SP-49 (cell line): Measurements from ENCODE around the gene PRIM2.

DNA sequence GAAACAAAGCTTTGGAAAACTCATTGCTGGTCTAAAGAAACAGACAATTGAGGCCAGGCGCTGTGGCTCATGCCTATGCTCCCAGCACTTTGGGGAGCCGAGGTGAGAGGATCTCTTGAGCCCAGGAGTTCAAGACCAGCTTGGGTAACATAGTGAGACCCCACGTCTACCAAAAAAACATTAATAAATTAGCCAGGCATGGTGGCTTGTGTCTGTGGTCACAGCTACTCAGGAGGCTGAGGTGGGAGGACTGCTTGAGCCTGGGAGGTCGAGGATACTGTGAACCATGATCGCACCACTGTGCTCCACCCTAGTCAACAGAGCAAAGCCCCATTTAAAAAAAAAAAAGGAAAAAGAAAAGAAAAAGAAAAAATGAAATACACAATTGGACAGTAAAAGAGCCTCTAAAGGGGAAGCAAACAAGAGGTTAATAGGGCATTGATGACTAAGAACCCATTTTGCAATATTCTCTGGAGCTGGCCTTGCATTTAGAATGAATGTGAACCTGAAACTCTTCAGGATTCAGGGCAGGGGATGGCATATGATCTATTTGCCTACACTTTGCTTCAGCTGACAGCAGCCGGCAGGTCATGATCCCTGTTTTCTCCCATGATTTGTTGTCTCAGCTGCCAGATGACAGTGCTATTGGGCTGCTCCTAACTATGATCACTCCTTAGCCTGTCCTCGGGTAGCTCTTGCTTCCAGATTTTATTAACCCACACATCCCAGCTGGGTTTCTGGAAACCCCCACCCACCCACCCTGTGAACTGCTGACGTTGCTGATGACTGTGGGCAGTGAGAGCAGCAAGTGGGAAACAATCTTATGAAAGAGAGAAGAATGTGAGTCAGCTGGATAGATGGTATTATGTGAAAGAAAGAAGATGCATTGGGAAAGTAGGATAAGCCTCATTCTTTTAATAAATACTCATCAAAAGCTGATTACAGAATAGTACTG, 83.8 kb upstream of the ELOVL5 start:
- PRO-cap, result no peak

DNA sequence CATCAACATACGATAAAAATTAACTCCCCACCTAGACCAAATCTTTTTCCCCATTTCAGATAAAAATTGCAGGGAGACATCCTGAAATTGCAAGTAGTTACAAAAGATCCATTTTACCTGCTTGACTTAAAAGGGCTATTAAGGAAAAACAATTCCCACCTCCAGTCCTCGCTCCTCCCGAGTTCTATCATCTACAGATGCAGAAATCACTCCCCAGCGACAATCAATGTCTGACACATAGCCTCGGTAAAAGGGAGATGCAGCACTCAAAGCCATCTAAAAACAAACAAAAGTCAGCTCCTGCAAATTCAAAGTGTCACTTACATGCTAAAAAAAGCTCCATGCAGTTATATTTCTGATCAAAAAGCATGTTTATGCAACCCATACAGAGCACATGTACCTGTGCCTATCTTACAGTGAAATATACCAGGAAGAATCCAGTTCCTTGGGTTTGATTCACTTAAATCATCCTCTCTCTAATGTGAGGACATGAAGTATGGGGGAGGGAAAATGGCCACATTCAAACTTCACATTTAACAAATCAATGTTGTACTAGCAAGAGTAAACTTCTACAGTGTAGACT, 36.4 kb downstream of the GCLC start:
- PRO-cap, result no peak

GRCh38 chr6:53544235-53544933, 517 bp downstream of the GCLC start:
- PRO-cap, result no peak

GRCh38 chr6:53746274-53746763, 48.5 kb upstream of the LRRC1 start:
- PRO-cap, result no peak

- PRO-cap, result no peak
Observed at GRCh38 chr6:53855063-53856007, 60.5 kb downstream of the LRRC1 start.

GRCh38 chr6:53910758-53911474, 116.1 kb downstream of the LRRC1 start:
- PRO-cap, result no peak

GRCh38 chr6:54009024-54009539, 102.2 kb upstream of the MLIP start:
- PRO-cap, result no peak

DNA sequence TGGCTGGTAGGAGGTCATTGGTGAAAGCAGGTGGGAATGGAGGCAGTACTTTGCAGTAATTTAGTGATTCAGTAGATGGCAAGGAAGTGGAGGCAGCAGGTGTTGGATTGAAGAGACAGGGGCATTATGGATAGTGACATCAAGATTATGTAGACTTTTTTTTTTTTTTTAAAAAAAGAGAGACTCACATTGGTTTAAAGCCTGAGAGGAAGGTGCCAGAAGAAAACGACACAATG, 1.2 kb upstream of the TINAG start:
- PRO-cap, result no peak

- PRO-cap, result no peak
Observed at GRCh38 chr6:56246600-56247238, 661 bp downstream of the COL21A1 start.

DNA sequence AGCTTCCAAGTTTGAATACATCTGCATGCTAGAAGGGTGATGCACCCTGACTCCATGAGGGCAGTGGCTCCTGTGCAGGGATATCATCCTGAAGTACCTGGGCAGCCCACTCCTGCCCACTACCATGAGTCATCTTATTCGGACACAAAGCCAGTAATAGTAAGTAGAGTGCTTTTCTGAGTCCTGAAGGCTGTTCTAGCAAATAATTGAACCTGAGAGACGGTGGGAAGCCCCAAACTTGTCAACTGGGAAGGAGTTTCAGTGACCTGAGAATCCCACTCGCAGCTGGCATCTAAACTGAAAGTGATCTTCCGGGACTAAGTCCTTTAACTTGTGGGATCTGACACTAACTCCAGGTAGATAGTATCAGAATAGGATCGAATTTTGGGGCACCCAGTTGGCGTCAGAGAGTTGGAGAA, 152.9 kb upstream of the COL21A1 start:
- PRO-cap, result no peak

- PRO-cap, result no peak
Observed at GRCh38 chr6:56538522-56538727, 291.0 kb upstream of the COL21A1 start.

GRCh38 chr6:56618306-56619467, 335.9 kb downstream of the DST start:
- PRO-cap, result no peak

- PRO-cap, result no peak
Observed at GRCh38 chr6:56627169-56627368, 327.6 kb downstream of the DST start.

DNA sequence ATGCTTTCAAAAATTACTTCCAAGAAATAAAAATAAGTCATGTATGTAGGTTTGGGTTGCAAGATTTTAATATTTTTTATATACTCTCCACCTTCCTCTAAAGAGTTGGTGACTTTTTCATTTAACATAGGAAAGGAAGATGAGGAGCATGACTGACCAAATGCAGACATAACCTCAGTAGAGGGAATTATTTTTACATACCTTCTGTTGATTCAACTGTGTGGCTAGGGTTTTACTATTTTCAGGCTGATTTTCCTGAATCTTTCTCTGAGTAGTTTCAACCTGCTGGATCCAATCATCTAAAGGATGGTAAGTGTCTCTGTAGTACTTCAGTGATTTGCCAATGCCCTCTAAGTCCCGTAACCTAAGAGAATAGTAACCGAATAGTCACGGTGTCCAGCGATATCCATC, 326.8 kb downstream of the DST start:
- PRO-cap, result no peak

DNA sequence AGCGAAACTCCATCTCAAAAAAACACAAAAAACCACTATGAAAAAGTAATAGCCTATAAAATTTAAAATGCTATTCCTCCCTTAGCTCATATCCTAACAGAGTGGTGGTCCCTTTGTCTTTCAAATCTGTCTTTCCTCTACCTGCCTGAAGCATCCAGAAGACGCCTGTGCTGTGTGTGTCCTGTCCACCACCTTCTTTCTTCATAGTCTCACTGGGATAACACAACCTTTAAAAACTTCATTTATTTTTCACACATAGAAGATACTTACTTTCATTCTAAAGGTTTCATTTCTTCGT, 301.0 kb downstream of the DST start:
- PRO-cap, result no peak

DNA sequence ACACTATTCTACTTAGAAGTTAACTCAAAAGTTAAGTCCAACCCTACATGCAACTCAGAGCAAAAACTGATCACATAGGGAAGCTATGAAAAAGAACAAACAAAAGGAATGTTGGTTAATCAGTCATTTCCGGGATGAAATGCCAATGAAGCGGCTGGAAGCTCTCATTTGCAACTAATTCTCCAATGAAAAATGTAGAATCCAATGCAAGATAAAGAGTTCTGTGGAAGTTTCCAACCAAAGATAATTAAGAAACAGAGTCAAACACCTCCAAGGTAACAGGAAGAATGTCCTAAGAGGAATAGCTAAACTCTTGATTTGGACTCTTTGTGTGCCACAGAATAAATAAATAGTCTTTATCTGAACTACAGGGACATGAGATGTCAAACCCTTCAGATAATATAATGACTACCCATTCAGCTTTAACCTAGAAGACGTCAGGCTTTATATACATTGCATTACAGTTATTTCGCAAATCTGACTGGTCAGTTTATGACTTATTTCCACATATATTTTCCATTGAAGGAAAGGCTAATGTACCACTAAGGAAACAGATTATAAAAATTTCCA, 264.0 kb downstream of the DST start:
- PRO-cap, result no peak

GRCh38 chr6:57177708-57178320, 5.7 kb downstream of the BAG2 start:
- PRO-cap, result no peak

- PRO-cap, result no peak
Observed at GRCh38 chr6:57313346-57314348, 3.8 kb upstream of the PRIM2 start.

DNA sequence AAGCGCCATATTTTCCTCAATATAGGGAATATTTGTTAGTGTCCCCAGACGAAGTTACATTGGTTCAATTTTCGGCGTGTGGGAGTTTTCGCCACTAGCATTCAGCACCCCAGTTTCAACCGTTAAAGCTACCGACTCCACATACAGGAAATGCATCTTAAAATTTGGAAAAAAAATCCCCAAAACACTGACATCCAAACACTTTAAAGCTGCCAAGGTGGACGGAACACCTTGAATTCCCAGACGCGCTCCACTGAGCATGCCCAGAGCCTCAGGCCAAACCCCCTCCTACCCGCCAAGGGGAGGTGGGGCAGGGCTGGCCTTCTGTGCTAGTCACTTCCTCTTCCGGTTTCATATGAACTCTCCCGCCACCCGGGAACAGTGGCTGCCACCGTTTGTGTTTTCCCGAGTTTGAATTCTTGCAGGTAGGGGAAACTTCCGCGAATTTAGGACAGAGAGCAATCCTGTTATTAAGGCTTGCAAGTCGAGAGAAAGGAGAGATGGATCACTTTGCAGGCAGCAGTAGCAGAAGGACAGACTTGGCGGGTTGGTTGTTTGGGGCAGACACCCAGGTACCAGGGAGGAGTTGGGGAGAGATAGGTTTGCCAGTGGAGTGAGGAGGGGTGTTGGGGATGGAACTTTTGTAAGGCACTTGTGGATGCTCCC, at the start of gene PRIM2:
TSS of gene PRIM2 (plus strand) at position 354 of the 666 bp plus-strand sequence.
- PRO-cap, result bidirectional peak, plus-strand start at position 332 of the sequence, minus-strand start at position 261 of the sequence

DNA sequence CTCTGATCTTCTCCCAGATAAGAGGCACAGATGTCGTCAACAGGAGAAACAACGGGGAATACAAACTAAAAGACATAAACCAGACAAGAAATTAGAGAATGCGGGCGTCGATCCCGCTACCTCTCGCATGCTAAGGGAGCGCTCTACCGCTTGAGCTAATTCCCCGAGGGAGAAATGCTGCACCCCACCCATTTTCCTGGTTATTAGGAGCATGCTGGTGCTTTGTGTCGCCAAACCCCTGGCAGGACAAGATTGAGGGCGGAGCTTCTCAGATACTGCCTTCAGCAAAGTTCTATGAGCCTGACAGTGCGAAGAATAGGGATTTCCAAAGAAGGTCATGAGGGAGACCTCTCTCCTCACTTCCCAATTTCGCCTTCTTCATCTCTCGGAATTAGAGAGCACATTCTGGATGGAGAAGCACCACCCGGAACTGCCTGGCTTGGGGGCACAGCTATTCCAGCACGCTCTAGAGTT, 475.3 kb downstream of the PRIM2 start:
- PRO-cap, result no peak